Mesenchymal stem cell of Wharton's jelly (primary cell): ENCODE measurements around a stretch of chr3.

DNA sequence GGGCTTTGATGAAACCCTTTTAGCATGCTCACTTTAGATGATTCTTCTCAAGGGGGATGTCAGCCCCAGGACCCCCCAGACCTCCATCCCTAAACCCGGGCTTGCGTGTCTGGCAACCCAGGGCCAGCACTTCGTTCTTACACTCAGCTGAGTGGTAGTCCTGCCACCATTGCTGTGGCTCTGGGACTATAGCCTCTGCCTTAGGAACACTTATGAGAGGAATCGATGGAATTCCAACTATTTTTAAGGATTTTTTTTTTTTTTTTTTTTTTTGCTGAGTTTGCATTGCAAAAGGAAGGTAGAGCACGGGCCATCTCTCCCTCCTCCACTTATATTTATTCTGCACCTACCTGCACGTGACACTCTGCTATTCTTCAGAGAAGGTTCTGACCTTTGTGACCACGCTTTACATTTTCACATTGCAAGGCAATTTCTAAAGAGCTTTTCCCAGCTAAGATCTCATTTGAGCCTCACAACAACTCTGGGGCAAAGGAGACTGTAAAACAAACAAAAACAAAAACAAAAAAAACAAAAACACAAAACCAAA, 113.9 kb downstream of the LPP start:
- CAGE, long polyA plus RNA = no peak

DNA sequence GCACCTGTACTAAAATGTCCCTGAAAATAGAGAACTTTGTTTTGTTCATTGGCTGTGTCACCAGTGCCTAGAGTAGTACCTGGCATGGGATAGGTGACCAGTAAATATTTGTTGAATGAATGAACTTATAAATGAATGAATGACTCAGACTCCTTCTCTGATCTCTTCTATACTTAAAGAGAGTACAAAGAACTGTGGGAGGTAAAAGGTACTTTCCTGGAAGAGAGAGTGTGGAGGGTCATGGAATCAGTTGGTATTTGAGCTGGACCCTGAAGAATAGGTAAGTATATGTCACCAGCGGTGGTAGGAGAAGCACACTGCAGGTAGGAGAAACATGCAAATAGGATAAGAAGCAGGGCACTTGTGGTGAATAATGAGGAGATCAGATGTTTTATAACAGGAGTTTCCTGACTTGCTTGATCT, 149.4 kb downstream of the LPP start:
- CAGE, long polyA plus RNA = no peak

DNA sequence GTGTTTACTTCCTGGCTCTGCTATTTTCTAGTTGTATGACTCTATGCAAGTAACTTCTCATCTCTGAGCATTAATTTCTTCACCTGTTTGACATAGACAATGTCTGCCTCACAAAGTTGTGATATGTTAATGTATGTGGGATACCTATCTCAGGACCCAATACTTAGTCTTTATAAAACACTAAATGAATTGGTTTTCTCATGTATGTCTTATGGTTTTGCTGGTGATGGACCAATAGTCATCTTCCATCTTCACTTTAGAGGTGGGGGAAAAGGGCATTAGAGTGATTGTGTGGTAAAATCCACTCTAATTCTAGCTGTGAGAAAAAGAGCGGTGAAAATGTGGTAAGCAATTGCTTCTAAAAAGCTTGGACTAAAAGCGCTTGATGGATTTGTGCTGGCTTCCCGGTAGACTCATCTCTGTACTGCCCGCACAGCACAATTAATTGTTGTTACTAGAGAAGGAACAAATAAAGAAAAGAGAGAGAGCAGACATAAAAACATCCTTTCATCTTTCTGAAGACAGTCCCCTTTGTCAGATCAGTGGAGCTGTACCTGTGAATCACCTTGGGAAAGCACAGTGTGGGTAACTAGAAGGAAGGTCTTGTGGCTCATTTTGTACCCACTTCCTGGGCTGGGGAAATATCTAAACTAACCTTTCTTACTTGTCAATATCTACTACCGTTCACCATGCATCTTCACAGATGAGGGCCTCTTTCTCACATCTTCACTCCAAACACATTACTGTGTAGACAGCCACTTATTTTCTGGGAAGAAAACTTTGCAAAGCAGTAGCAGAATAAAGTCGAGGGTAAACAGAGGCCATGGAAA, 169.0 kb downstream of the LPP start:
- CAGE, long polyA plus RNA = no peak

- CAGE, long polyA plus RNA = no peak
Measured at GRCh38 chr3:188339346-188340132, 185.6 kb downstream of the LPP start.

DNA sequence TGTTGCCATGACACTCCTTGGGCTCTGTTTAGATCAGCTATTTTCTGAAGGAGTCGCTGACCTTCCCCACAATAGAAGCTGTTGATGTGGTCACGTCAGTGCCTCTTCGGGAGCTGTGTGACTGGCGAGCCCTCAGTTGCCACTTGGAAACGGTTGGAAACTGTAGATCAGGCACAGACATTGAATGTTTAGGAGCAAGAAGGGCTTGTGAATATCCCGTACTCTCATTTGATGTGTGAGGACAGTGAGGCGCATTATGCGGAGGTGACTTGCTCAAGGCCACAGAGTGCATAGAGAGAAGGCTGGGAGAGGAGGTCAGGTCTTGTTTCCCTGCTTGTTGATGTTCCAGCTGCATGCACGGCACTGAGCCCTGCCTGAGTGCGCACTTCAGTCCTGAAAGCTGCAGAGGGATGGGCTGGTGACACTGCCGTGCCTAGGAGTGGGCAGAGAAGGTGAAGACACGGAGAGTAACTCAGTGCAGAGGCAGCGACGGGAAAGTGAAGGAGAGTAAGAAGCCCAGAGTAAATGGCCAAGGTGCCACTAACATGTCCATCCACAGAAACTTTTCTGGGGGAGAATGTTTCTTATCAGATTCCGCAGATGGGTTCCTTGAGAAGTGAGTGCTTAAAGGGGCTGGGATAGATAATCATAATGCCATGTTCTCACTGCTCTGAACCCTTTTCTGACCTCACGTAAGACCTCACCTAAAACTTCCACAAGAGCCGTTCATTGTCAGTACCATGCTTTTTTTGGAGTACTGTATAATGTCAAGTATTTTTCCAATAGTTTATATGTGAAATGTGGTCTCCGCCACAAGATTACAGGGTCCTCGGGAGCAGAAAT, 198.6 kb downstream of the LPP start:
- CAGE, long polyA plus RNA = no peak

DNA sequence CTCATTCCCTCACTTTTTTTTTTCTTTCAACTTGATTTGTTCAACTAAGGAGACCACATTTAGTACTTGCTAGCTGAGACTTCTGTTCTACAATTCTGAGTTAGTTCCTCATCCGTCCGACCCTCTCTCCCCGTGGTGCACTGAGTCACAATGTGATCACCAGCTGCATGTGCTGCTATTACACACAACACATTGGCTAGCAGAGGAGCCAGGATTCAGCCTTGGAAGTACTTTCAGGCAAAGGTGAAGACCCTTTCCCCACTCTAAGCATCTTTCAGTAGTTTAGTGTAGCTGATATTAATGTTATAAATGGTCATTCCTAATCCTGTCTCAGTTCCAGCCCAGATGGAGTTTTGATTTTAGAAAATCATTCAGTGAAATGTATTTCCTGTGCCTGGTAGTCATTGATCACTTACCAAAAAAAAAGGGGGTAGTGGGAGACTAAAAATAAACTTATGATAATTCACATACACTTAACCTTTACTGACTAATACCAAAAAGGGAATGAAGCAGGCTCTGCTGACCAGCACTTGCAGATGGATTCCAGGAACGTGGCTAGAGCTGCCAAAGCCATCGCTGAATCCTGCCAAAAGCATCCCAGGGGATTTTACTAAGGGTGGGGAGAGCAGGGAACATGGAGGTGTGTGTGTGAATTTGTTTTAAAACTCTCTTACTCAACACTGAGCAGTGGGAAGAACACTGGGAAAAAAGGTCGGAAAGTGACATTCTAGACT, 424.8 kb downstream of the LPP start:
- CAGE, long polyA plus RNA = no peak

- CAGE, long polyA plus RNA = no peak
Measured at GRCh38 chr3:188866137-188866574, 305.6 kb upstream of the TPRG1 start.

GRCh38 chr3:188978202-188978680, 193.5 kb upstream of the TPRG1 start:
- CAGE, long polyA plus RNA = no peak

DNA sequence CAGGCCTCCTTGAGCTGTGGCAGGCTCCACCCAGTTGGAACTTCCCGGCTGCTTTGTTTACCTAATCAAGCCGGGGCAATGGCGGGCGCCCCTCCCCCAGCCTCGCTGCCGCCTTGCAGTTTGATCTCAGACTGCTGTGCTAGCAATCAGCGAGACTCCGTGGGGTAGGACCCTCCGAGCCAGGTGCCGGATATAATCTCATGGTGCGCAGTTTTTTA, 149.1 kb upstream of the TPRG1 start:
- CAGE, long polyA plus RNA = no peak

GRCh38 chr3:189142366-189143046, 29.3 kb upstream of the TPRG1 start:
- CAGE, long polyA plus RNA = no peak

DNA sequence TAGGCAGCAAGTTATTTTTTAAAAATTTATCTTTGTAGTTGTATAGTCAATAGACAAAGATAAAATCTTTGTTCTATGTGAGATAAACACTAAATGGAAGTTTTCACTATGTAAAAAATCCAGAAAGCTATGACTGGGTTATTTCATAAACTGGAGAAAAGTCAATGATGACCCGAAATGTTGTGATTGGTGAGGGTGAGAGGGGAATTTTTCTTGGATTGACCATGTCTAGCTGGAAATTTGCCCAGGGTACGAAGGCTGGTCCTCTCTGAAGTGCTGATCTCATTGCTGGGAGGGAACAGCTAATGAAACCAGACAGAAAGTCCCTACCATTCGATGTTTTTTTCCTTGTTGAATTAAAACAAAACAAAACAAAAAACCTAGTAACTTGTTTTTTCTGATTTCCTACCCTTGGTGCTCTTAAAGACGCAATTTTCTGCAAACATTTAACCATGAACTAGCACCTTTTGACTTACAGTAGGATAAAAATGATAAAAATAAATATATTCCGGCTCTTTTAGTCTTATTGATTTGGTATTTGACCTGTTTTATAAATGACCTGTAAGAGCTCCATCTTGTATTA, 14.4 kb downstream of the TPRG1 start:
- CAGE, long polyA plus RNA = no peak

DNA sequence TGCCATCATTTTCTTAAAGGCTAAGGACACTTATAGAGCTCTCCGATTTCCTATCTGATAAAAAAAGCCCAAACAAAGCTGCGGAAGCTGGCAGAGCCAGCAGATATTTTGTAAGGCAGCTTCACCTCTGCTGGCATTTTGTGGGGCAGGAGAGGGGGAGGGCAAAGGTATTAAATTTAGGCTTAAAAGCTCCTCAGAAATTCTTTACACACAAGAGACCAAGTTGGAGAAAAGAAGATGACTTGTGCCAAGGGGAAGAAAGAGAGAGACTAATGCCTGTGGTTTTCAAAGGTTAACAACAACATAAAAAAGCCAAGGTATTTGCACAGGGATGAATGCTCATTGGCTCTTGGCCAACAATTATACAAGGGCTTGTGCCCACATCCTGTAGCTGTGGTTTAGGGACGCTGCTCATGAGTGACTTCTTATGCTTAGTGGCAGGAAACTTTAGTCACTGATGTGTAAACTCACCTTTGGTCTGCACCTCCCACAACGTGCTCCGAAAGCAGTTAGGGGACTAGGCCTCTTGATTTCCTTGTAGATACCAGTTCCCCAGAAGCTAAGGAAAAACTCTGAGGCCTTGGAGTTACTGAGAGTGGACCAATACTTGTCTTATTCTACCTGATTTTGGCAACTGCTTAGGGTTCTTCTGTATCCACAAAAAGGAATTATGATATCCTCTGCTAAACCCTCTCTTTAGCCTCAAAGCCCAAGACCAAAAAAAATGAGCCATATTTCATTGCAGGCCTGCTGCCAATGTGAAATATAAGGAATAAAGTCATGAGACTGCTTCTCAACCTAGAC, 152.9 kb downstream of the TPRG1 start:
- CAGE, long polyA plus RNA = no peak

- CAGE, long polyA plus RNA = no peak
Measured at GRCh38 chr3:189791847-189792453, 160.8 kb downstream of the TP63 start.

DNA sequence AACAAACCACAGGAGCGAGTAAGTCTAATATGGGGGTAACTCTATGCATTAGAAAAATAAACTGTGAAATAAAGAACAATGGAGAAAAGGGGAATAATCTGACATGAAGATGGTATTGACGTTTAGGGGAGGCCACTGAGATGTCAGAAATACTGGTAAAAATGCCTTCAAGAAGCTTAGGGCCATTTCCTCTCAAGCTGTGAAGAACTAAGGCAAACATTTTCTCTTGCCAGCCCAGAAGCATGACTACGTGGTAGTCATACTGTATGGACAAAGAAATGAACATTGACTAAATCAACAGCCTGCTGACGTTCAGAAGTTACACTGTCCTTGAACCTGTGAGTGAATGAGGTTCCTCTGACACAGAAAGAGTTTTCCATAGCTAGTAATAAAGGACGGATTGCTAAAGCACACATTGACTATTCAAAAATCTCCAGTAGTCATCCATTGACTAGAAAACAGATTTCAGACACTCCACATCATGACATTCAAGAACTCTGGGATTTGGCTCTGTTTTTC, 121.0 kb downstream of the P3H2 start:
- CAGE, long polyA plus RNA = no peak

GRCh38 chr3:190121961-190122578, 1.4 kb upstream of the P3H2 start:
- CAGE, long polyA plus RNA = no peak

DNA sequence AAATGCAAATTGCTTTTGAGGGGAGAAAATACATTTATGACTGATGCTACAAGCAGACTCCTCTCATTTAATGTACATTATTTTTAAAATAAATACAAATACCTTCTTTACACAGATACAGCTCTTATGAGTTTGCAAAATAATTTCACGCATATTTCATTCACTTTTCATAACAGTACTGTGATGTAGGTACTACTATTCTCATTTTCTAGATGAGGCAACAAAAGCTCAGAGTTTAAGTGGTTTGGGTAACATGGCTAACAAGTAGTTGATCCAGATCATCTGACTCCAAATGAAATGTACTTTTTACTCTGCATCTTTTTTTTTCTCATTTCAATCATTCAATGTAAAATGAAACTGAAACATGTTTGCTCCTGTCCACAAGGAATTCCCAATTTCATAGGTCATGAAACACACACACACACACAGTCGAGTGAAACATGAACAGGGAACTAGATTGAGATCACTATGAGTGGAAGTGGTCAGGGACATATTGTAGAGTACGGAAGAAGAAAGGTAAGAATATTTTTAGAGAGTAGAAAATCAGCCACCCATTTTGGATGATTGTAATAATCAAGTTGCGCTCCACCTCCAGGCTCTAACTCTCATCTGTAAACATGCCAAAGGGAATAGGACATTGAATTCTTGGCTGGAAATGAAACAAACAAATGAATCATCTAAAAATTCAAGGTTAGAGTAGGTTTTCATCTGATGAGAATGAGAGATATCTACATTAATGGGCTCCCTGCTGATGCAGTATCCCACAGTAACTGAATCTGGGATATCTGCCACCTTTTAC, 92.4 kb downstream of the CLDN1 start:
- CAGE, long polyA plus RNA = no peak

DNA sequence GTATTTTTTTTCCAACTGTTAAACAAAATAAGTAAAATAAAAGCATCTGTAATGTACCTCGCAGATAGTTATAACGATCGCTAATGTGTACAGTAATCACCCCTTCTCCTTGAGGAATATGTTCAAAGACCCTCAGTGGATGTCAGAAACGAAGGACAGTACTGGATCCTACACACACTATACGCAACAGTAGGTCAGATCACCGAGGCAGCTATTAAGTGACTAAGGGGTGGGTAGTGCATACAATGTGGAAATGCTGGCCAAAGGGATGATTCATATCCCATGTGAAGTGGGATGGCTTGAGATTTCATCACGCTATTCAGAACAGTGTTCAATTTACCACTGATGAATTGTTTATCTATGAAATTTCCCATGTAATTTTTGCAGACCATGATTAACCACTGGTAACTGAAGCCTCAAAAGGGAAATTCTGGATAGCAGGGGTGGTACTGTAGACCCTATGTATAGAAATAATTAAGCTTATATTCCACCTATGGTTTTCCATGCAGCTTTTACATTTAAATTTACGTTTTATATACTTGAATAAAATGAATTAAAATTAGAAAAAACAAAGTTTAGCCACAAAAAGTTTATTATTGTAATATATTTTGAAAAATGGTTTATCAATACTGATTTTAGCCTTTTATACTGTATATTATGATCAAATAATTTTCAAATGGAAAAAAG, 1.5 kb upstream of the CLDN16 start:
- CAGE, long polyA plus RNA = no peak

DNA sequence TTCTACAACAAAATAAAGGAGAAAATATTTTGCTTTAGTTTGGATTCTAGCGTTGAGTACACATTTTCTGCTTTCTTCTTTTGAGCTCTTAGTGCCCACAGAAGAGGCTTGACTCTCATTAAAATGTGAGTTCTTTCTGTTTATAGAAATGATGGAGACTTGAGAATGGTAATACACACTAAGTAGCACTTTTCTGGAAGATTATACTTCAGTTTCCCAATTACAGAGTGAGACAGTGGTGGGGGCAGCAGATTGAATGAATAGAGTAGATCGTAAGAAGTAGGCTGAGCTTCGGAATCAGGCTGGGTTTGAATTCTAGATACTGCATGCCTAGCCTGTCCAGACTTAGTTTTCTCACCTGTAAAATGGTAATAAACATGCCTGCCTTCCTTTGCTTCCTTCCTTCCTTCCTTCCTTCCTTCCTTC, 8.0 kb downstream of the IL1RAP start:
- CAGE, long polyA plus RNA = no peak

DNA sequence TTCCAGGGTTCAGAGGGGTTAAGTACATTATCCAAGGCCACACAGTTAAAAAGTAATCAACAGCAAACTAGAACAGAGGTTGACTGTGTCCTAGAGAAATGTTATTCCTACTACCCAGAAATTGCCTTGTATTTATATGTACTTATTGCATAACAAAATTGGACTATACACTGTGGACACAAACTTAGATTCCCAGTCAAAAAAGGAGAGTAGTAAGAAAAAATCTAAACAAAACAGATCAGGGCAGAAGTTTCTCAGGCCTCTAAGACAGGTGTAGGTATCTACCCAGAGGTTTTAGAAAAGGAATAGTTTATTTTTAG, 34.5 kb downstream of the IL1RAP start:
- CAGE, long polyA plus RNA = no peak

GRCh38 chr3:190614718-190615568, 101.1 kb downstream of the IL1RAP start:
- CAGE, long polyA plus RNA = no peak